Calu3 (cell line): ENCODE measurements around the gene SYNJ1.

GRCh38 chr21:32639428-32639961 is 27.3 kb upstream of the CFAP298 start:
- PRO-cap, result no peak

DNA sequence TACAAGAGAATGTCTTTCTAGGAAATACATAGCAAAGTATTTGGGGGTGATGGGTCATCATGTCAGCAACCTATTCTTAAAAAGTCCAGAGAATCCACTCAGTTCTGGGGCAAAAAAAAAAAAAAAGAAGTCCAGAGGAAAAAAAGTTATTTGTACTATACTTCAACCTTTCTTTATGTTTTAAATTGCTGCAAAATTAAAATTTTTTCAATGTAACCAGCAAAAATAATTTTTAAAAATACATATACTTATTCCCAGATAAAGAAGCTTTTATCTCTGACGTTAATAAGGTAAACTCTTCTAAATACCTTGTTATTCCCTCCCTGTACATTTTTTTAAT is 21.5 kb downstream of the SYNJ1 start:
- PRO-cap, result no peak

DNA sequence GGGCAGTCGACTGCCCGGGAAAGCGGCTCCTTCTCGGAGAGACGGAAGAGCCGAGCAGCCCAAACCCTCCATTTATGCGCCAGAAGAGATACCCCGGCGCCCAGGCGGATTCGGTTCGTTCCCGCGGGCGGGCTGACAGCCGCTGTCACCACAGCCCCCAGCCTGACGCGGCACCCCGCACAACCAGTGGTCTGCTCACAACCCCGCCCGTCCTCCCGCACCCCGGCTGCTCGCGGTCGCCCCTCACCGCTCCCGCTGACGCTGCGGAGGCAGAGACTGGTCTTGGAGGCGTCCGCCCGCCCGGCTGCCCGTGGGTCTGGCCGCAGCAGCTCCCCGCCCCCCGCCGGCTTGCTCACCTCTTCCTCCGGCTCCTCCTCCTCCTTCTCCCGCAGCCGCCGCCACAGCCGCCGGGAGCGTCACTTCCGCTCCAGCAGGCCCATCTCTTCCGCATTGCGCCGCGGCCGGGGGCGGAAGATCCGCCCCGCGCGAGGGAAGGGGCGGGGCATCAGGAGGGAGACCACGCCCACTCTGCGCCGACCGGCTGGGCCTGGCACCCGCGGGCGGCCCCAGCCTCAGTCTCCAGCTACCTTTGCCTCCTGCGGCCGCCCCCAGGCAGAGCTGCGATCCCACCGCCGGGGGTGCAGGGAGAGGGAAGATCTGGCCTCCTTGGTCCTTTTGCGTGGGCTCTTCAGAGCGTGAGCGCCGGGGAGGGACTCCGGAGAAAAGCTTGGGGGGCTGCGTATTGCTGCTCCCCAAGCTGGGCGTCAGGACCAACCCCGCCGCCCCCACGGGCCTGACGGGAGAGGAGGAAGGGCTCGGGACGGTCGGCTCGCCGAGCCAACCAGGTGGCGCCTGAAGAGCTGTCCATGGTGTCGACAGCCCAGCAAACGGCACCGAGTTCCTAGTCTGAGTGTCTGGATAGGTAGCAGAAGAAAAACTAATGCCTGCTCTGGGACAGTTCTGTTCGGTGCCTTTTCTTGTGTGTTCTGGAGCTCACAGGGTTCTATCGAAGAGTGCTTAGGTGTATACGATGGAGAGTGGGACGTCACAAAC is at the start of gene SYNJ1:
Gene SYNJ1 (minus strand): TSS at position 424 of the 1,053 bp plus-strand sequence.
- PRO-cap, result bidirectional peak, plus-strand start at position 526 of the sequence, minus-strand start at position 350 of the sequence; bidirectional peak, plus-strand start at position 811 of the sequence, minus-strand start at position 795 of the sequence

GRCh38 chr21:32770816-32771251 is 721 bp downstream of the PAXBP1 start:
- PRO-cap, result no peak

DNA sequence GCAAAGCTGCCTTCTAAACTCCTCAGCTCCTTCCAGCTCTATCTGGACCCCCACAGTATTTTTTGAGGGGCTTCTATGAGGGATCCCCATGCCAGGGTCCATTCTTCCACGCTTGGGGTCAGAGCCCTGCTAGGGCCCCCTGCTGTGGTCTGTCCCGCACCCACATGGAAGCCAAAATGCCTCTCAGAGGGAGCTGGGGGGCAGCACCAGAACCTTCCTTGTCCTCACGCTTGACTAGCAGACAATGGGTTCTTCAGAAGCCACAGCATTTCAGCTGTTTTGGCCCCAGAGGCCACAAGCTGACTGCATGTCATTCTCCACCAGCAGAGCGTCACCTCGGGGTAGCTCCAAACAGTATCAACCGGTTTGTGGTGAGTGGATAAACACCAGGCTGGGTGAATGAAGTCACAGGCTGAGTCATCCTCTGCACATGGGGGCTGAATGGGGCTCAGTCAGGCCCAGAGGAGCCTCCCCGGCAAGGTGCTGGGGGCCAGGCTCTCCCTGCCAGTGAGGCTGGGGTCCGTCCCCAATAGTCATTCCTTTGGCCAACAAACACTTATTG is 8.9 kb downstream of the OLIG1 start:
- PRO-cap, result bidirectional peak, plus-strand start at position 451 of the sequence, minus-strand start at position 243 of the sequence

DNA sequence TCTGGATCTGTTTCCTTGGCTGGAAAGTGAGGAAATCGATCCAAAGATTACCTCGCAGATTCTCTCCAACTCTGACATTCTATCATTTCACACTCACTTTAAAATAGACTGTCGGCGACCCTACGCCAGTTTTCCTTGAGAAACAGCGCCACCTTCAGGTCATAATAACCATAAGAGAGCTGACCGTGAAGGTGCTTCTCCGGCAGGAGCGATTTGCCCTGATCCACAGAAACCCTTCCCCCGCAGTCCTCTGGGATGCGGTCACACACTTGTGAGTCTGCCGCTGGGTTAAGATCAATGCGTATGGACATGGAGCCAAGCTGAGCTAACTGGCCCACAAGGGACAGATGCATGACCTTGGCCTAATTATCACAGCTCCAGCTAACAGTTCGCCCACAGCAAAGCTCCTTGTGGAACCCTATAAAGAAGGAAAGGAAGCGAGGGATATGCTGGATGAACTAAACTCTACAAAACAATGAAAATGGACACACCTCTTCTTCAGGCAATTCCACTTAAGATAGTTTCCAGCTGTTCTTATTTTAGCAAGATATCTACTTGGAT is 32.8 kb upstream of the IFNAR2 start:
- PRO-cap, result no peak

DNA sequence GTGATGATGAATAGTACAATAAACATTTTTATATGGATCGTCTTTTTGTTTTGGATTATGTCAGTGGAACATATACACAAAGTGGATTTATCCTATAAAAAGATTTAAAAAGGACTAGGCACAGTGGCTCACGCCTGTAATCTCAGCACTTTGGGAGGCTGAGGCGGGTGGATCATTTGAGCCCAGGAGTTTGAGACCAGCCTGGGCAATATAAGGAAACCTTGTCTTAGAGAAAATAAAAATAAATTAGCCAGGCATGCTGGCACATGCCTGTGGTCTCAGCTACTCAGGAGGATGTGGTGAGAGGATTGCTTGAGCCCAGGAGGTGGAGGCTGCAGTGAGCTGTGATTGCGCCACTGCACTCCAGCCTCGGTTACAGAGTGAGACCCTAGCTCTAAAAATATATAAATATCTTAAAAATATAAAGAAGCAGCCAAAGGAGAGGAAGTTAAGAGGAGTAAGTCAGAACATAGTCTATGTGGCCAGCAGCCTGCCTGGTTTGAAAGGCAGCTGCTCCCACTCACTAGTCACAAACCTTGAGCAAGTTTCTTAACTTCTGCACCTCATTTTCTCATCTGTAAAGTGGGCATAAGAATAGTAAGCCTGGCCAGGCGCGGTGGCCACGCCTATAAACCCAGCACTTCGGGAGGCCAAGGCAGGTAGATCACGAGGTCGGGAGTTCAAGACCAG is 4.5 kb upstream of the IL10RB start:
- PRO-cap, result no peak

DNA sequence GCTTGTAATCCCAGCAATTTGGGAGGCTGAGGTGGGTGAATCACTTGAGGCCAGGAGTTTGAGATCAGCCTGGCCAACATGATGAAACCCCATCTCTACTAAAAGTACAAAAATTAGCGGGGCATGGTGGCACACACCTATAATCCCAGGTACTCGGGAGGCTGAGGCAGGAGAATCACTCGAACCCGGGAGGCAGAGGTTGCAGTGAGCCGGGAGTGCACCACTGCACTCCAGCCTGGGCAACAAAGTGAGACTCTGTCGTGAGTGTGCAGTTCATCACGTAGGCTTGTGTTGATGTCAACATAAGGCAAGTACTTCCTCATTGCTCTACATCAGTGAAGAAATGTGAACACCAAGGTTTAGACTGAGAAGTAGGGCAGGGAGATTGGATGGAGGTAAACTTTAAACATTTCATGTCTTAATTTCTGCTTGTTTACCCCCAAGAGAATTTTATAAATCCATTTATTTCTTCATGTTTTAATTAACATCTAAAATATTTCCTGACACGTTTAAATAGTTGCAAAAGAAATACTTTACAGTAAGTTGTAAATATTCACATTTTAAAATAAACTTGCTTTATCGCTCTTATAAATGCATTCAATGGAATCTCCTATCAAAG is 38.9 kb upstream of the IFNGR2 start:
- PRO-cap, result unidirectional peak, minus-strand start at position 249 of the sequence

DNA sequence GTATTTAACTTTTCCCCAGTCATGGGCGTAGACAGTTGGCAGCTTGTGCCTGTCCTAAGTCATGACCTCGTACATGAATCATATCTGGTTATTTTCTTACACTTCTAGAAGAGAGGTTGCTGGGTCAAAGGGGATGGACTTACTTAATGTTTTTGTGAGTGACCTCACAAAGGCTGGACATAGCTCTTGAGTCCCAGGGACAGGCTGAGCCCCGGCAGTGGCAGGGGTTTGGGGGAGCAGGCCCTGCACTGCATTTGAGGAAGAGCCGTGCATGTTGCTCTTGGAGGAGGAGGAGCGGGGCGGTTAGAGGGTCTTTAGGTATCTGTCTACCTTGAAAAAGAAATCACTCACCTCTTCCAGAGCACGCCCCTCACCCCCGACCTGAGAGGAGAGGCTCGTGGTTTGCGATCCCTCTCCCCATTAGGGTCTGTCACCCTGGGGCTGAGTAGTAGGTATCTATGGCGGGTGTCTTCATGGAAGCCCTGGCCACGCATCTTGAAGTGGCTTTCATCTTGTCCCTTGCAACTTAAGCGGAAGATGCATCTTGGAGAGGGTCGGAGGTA is 16.5 kb downstream of the IFNGR2 start:
- PRO-cap, result no peak

GRCh38 chr21:33424393-33424775 is 21.2 kb downstream of the IFNGR2 start:
- PRO-cap, result no peak

DNA sequence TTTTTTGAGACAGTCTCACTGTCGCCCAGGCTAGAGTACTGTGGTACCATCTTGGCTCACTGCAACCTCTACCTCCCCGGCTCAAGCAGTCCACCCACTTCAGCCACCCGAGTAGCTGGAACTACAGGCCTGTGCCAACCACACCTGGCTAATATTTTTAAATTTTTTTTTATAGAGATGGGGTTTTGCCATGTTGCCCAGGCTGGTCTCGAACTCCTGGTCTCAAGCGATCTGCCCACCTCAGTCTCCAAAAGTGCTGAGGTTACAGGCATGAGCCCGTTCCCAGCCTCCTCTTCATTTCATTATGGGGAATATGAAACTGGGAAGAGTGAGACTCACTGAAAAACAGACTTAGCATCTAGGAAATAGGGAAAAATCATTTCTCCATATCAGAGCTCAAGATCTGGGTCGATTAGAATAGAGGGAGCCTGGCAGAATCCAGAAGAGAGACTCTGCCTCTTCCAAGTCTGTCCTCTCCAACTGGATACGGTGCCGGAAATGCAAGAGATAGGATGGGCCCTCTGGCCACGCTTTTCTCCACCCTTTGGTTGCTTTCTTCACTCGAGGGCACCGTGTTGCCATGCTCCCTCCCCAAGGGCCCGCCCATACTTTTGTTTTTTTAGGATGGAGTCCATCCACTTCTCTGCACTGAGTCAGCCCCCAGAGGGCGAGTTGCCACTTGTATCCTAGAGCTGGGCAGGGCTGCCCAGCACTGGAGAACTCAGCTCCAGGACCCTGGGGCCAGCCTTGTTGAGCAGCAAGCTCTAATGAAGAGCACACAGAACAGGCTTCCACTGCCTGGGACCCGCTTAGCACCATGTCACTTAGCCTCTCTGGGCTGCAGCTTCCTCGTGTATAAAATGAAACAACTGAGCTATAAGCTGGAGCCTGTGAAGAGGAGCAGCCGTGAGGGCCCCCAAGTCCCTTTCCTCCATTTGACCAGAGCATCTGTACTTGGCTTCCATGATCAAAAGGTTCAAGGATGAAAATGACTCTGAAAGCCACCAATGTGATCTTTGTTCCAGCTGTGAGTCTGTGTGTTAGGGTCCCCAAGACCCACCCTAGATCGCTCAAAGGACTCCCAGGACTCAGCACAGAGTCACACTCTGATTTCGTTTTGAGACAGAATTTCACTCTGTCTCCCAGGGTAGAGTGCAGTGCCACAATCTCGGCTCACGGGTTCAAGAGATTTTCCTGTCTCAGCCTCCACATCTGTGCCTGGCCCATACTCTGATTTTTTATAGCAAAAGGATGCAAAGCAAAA is 25.5 kb downstream of the IFNGR2 start:
- PRO-cap, result no peak

- PRO-cap, result unidirectional peak, plus-strand start at chr21:33541669
Measured at GRCh38 chr21:33541311-33541802, 560 bp downstream of the GART start.

DNA sequence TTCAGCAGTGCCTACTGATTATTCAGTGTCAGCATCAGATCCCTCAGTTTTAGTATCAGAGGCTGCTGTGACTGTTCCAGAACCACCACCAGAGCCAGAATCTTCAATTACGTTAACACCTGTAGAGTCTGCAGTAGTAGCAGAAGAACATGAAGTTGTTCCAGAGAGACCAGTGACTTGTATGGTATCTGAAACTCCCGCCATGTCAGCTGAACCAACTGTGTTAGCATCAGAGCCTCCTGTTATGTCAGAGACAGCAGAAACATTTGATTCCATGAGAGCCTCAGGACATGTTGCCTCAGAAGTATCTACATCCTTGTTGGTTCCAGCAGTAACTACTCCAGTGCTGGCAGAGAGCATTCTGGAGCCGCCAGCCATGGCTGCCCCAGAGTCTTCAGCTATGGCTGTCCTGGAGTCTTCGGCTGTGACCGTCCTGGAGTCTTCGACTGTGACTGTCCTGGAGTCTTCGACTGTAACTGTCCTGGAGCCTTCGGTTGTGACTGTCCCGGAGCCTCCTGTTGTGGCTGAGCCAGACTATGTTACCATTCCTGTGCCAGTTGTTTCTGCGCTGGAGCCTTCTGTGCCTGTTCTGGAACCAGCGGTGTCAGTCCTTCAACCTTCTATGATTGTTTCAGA is 10.2 kb downstream of the SON start:
- PRO-cap, result no peak

DNA sequence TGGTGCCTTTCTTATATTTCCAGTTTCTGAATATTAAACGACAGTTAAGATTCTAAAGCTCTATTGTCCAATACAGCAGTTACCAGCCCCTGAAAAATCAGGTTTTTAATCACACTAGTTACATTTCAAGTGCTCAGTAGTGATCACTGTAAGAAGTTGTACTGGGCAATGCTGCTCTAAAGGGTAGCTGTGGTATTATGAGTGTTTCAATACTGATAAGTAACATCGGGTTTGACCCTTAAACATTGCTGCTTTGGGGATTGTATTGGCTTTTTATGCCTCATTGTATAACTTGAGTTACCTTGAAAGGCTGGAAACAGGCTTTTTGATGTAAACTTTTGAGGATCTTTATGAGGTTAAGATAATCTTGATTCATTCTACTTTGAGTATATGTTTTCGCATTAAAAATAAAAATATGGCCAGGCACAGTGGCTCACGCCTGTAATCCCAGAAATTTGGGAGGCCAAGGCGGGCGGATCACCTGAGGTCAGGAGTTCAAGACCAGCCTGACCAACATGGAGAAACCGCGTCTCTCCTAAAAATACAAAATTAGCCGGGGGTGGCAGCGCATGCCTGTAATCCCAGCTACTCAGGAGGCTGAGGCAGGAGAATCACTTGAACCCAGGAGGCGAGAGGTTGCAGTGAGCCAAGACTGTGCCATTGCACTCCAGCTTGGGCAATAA is 21.5 kb downstream of the SON start:
- PRO-cap, result no peak

DNA sequence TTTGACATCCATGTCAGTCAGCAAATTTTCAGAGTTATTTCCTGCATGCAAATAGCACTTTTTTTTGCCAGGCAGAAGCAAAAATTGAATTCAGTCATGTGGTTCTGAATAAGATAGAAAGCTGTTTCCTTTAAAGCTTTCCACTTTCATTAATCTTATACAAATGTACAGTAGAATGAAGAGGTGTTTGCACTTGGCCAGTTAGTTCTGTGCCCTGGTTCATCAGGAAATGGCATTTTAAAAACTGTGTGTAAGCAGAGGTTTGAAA is 104.1 kb downstream of the ATP5PO start:
- PRO-cap, result no peak

- PRO-cap, result no peak
Measured at GRCh38 chr21:33940649-33941476, 25.3 kb upstream of the ATP5PO start.

- PRO-cap, result bidirectional peak, plus-strand start at chr21:33947970, minus-strand start at chr21:33947764
Measured at GRCh38 chr21:33947334-33948153, 31.9 kb upstream of the ATP5PO start.

DNA sequence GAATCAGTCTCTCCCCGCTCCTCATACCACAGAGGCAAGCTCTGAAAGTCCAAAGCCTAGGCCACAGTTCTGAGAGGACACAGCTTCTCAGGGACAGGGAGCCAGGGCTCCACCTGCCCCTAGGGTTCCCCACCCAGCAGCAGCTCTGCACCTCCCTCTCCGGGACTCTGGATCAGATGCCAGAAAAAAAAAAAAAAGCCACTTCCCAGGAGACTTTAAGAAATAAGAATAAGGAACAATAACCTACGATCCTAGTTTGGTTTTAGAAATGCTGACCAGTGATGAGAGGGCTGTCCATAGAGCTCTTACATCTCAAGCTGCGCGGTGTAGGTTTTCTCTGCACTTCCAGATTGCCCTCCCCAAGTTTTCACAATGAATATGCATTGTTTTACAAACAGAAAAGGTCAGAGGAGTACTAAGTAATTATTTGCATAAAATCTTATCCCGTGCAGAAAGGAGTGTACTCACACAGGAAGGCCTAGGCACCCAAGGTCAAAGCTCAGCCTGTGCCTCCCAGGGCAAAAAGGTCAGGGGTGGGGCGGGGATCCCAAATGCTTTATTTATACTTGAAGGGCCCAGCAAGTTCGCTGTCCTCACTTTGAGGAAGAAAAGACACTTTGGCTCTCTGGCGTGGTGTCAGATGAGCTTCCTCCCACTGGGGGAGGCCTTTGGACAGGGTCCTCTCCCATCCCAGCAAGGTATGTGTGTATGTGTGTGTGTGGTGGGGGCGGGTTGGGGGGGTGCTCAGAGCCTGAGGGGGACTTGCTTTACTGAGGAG is 10.2 kb upstream of the KCNE1 start:
- PRO-cap, result no peak

- PRO-cap, result no peak
Measured at GRCh38 chr21:34580426-34580873, 34.5 kb downstream of the RCAN1 start.

GRCh38 chr21:34618873-34619346 is 4.0 kb upstream of the RCAN1 start:
- PRO-cap, result no peak